HL-60 (cell line): ENCODE measurements around the gene TRA2A.

- RRBS = no CpG with 5 or more reads among the region's 3 CpGs
Observed at GRCh38 chr7:22723001-22723712, 3.8 kb upstream of the IL6 start.

GRCh38 chr7:22856441-22857229 lies 34.0 kb upstream of the TOMM7 start:
- RRBS = no CpG with 5 or more reads among the region's 4 CpGs

GRCh38 chr7:23035547-23036498 lies 21.9 kb upstream of the HYCC1 start:
- RRBS = no CpG with 5 or more reads among the region's 37 CpGs

DNA sequence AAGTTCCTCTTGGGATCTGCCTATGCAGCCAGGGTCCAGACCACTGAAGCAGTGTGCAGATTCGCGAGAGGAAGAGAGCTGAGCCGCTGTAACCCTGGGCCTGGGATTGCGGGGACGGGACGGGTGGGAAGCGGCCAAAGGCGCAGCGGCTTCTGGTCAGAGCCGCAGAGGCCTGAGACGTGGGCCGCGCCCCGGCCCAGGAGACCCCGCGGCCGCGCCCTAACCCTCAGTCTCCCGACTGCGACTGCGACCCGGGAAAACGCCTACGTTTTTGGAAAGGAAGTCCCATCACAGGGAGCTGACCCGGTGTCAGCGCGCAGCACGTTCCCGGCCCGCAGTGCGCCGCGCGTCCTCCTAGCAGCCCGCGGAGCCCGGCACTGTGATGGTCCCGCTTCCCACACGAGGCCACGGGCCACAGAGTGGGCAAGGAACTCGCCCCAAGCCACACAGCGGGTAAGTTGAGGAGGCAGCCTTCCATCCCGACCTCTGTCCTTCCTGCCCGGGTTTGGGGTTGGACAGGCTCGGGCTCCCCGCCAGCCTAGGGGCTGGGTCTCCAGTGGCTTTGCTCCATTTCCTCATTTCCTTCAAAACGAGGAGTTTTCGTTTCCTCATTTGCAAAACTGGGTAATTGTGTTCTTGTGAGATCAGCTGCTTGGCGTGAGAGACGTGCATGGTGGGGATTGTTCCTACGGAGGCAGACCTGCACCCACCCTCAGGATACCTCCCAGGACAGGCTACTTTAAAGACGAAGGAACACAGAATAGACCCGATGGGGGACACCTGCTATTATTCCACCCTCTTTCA lies 1.2 kb downstream of the GPNMB start:
- RRBS = 3% methylated on average over 20 of the region's 53 CpGs

- RRBS = no CpG with 5 or more reads among the region's 9 CpGs
Observed at GRCh38 chr7:23347565-23348170, 48.5 kb downstream of the MALSU1 start.

- RRBS = no CpG with 5 or more reads among the region's 4 CpGs
Observed at GRCh38 chr7:23462658-23463615, 7.4 kb downstream of the IGF2BP3 start.

DNA sequence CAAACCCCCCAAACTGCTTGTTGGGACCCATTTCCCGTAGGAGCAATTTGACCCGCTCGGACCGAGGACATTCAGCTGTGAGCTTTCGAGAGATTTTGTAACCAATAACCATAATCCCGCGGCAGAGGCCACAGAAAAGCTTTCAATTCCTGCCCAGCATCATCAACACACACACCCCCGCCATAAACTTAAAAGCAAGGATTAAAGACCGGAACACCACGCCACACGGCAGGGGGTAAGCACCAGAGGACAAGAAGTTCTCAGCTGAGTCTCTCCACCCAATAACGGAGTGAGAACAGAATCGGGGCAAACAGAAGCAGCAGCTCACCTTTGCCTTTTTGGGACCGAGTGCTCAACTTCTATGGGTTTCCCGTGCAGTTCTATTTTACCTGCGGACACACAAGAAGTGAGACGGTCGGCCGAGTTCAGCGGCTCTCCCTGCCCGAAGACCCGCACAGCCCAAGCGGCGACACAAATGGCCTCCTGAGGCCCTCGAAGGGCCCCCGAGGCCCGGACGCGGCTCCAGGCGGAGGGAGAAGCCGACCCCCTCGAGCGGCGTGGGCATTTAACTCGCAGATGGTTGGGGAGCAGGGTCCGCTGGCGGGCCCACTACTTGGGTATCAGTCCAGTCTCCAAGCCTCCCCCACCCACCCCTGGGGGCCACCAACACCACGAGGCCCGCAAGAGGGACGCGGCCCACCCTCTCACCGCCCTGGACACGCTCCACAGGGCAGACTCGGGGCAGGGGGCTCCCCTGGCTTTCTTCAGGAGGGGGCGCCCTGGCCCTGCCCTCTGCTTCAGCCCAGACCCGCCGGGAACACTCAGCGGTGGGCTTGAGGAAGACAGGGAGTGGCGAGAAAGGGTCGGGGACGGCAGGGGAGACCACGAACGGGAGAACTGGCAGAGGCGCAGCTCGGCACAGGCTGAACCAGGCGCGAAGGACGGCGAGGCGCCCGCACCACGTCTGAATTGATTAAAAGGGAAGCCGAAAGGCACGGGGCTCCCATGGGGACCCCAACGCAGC lies 1.8 kb downstream of the IGF2BP3 start:
- RRBS = no CpG with 5 or more reads among the region's 65 CpGs

- RRBS = 4% methylated on average over 23 of the region's 60 CpGs
Observed at GRCh38 chr7:23469178-23469686, 1.1 kb downstream of the IGF2BP3 start.

GRCh38 chr7:23469687-23469859 lies 718 bp downstream of the IGF2BP3 start:
- RRBS = 5% methylated on average over 14 of the region's 20 CpGs

DNA sequence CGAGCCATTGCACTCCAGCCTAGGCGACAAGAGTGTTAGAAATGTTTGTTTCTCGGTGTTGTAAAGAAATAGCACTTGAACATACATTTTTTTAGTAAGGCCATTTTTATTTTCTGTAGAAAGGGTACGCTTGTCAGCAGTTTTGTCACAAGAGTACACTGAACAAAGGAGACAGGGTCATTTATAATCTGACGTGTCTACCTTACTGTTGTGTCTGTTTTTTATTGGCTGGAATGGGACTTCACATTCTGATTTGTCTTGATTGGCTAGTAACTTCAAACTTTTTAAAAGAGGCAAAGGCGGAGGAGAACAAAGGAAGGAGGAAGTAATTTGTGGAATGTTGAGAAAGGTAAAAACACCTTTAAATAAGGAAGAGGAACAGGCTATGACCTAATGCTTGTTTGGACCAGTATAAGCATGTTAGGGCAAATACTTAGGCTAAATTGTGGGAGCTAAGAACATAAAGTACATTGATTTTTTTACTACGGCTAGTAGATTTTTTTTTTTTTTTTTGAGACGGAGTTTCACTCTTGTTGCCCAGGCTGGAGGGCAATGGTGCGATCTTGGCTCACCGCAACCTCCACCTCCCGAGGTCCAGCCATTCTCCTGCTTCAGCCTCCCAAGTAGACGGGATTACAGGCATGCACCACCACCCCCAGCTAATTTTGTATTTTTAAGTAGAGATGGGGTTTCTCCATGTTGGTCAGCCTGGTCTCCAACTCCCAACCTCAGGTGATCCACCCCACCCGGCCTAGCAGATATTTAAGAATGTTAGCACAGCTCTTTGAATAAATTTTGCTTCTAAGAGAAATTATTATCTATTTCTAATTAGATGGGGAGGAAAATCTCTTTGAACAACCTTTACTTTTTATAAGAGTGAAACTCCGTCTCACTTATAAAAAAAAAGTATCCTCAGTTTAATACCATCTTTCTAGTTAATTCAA lies 17.9 kb downstream of the TRA2A start:
- RRBS = no CpG with 5 or more reads among the region's 14 CpGs

DNA sequence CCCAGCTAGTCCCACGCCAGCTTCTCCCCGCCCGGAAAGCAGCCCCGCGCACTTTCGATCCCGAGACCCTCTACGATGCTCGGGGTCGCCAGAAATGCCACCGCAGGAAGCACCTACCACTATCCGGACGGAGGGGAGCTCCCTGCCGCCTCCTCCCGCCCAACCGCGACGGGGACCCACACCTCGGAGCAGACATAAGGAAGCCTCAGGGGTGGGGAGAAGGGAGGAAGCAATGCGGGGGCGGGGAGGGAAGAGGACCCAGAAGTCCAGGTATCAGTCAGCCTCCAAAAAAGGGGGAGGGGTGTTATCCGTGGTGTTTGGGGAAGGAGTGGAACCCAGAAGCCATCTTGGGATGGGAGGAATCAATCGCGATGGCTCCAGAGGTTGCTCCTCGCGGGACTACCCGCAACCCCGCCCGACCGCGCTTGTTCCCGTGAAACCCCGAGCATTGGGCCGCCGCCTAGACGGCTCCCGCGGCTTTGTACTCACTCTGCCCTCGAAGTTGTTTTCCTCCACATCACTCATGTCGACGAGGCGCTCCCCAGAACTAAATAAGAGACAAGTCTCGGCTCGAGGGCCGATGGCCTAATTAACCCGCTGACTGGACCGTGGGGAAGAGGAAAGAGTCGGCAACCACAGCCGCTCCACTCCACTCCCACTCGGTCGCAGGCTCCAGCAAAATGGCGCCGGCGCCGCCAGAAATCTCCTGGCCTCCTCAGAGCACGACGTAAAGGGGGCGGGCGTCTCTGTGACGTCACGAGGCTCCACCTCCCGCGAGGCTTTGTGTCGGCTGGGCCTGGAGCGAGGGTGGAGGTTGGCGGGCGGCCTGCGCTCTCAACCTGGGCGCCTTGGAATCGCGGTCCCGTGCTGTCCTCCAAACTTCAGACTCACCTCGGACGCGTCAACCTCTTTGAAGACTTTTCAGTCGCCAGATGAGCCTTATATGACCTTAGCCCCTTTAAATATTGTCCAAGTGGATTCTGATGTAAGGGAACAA lies at the start of gene TRA2A:
TSS of gene TRA2A (minus strand) at position 682 of the 997 bp plus-strand sequence.
- RRBS = 4% methylated on average over 9 of the region's 76 CpGs

DNA sequence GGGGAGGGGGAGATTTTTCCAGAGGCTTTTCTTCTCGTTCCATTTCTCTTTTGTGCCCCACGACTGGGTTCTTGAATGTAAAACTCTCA lies 560 bp upstream of the PALS2 start:
- RRBS = no CpG with 5 or more reads among the region's 2 CpGs

DNA sequence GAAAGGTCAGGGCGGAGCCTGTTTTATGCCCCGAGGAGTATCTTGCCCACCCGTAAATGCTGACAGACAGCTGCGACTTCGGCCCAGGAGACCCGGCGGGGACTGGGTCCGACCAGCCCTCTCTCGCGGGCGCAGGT lies 447 bp upstream of the PALS2 start:
- RRBS = 2% methylated on average over 6 of the region's 11 CpGs

GRCh38 chr7:24740916-24741193 lies 16.4 kb downstream of the GSDME start:
- RRBS = no CpG with 5 or more reads among the region's 8 CpGs

DNA sequence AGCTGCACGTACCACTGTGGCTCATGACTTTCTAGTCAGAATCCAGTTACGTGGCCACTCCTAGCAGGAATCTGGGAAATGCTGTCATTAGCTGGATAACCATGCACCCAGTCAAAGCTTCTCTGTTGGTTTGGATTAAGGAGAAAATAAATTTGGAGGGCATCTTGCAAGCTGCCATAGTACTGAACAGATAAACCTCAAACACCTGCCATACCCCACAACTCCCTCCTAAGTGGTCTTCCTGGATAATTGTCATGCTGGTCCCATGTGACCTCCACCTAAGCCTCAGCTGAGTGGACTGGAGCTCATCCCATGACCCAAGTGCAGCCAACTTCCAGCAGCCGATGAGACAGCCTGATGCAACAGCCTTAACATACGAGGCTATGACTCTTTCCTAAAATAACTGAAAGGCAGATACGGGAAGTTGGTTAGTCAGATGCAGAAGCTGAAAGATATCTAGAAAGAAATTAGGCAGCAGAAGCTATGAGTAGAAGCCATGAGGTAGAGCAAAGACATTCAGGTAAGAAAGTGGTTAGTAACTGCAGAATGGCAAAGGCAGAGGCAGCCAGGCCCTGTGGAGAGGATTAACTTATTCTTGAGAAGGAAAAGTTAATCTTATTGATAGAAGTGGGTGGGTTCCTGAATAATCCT lies 21.6 kb upstream of the GSDME start:
- RRBS = no CpG with 5 or more reads among the region's 5 CpGs

- RRBS = no CpG with 5 or more reads among the region's 4 CpGs
Observed at GRCh38 chr7:24781162-24781525, 23.9 kb upstream of the GSDME start.

DNA sequence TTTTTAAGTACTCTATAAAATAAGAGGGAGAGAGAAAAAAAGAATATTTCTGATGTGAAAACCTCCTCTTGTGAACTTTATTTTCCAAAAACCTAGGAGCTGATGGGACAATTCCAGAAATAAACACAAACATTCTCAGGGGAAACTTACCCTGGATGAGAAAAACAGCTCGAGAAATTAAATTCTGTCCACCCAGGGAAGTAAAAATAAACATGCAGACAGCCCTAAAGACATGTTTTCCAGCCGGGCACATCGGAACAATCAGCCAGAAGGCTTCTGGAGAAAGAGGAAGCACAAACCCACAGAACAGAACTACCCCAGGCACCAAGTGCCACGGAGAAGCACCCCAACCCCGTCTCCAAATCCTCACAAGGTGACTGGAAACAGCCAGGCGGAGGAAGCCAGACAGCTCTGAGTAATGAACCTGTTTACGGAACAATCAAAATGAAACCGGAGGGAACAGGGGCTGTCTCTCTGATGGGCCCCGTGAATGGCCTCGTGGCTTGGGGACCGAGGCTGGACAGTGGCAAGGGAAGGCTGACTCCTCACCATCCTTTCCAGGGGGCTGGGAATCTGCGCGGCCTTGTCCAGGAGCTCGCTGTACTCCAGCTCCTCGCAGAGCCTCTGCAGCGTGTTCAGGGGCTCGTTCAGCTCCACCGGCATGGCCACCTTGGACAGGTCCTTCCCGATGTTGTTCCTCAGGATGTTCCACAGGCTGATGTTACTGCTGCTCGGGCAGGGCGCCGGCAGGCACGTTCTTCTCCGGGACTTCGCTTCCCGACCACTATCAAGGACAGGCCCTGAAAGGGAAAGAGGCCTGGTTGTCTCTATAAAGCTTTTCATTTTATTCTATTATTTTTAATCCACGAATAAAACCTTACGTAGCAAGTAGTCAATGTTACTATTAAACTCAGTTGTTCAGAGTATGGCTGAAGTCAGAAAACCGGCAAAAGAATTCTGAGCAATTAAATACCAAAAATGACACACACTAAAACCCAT lies 77.0 kb upstream of the GSDME start:
- RRBS = 87% methylated on average over 5 of the region's 29 CpGs

- RRBS = no CpG with 5 or more reads among the region's 17 CpGs
Observed at GRCh38 chr7:25047704-25048224, 67.8 kb upstream of the OSBPL3 start.

DNA sequence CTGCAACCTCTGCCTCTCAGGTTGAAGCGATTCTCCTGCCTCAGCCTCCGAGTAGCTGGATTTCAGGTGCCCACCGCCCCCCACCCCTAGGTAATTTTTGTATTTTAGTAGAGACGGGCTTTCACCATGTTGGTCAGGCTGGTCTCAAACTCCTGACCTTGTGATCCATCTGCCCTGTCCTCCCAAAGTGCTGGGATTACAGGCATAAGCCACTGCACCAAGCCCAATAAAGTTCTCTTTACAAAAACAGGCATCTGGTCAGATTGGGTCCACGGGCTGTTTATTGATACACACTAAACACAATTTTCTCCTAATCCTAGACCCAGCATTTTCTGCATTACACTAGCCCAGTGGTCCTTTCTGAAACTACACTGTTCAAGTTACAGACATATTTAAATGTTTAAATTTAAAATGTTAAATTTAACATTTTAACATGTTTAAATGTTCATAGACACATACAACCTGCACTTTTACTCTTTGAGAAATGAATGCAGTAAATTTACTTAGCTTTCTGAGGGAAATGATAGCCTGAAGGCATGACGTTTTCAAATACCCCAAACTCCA lies 6.6 kb downstream of the CYCS start:
- RRBS = no CpG with 5 or more reads among the region's 6 CpGs